ENCODE measurements around the gene OTULINL.

- PRO-cap: unidirectional peak, plus-strand start at chr5:14250289
- RAMPAGE, long total RNA, 4 experiments: no peak in any of the 4 experiments
Observed at GRCh38 chr5:14249985-14250343, 106.8 kb downstream of the TRIO start.

DNA sequence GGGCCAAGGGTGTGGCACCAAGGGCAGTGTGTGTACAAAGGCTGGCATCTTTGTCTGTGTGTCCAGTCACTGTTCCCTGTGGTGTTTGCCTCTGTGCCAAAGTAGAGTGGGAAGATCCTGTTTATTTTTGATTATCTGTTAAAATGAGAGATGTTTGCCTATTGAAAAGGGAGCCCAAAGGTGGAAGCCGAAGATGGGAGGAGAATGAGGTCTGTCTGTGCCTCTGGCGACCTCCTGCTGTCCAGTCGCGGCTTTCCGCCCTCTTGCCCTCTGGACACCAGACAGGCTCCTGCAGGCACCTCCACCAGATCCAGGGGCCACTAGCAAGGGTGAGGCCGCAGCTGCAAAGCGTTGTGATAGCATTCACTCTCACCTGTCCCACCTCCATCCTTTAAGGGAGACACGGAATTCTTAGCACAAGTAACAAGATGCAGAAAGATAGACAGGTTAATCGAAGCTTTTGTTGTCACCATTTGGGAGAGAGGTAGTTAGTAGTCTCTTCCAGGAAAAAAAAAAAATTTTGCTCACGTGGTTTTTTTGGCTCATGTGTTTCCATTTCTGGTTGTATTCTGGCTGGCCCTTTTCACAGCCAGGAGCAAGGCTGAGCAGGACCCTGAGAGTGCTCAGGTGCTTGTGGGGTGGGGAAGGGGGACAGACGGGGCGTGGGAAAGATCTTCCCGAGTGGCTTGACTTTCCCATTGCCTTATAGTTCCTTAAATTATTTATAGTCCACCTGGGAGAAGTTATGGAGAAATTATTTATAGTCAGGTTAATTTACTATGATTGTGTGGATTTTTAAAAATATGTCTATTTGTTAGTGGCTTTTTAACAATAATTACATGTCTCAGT, 114.0 kb downstream of the TRIO start:
- PRO-cap: no peak
- RAMPAGE, long total RNA, 4 experiments: no peak in any of the 4 experiments

GRCh38 chr5:14268052-14268670, 125.0 kb downstream of the TRIO start:
- PRO-cap: unidirectional peak, plus-strand start at chr5:14268606
- RAMPAGE, long total RNA, 4 experiments: no peak in any of the 4 experiments

GRCh38 chr5:14380981-14381606, 200.5 kb upstream of the OTULINL start:
- PRO-cap: no peak
- RAMPAGE, long total RNA, 4 experiments: no peak in any of the 4 experiments

DNA sequence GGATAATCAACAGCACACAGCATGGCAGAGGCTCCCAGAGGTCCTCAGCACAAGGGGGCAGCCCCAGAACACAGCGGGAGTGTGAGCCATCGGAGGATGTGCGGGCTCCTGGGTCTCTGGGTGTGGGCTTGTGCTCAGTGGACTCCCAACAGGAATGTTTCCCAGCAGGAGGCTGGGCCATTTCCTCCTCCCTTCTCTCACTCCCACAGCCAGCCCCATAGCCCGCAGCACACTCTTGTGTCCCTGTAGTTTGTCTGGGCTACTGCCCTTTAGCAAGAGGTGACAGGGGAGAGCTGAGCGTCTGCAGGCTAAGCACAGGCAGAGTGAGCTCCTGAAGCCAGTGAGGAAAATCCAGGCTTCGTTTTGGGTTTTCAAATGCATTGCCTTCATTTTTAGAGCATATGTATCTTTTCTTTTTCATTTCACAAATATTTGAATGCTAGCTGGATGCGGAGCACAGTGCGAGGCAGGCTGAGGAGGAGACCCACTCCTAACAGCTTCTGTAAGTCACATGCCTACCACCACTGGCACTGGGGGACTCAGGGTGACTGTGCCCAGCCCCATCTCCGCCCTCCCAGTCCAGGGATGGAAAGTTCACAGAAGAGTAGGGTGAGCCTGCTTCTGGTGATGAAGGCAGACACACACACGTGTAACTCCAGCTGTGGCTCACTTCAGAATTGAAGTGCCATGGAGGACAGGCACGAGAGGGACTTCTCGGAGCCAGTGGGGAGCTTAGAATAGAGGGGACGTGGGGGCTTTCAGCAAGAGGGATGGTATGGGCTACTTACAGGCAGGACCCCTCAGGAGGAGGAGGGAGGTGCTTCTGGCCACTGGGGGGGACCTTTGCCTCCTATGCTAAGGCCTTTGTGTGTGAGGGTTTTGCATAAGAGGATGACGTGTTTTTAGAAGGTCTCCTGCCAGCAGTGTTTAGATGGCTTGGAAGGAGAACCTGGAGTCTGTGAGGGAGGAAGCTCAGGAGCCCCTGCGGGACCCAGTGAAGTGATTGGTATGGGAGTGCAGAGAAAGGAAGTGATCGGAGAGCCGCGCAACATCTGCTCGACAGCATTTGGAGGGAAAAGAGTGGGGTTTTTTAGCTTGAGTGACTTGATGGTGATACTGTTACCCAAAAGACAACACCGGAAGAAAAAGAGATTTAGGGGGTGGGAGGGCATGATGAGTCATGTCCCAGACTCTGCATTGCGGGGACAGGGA, 163.8 kb upstream of the OTULINL start:
- PRO-cap: no peak
- RAMPAGE, long total RNA, 4 experiments: no peak in any of the 4 experiments

- PRO-cap: no peak
- RAMPAGE, long total RNA, 4 experiments: no peak in any of the 4 experiments
Observed at GRCh38 chr5:14439710-14440119, 141.9 kb upstream of the OTULINL start.

DNA sequence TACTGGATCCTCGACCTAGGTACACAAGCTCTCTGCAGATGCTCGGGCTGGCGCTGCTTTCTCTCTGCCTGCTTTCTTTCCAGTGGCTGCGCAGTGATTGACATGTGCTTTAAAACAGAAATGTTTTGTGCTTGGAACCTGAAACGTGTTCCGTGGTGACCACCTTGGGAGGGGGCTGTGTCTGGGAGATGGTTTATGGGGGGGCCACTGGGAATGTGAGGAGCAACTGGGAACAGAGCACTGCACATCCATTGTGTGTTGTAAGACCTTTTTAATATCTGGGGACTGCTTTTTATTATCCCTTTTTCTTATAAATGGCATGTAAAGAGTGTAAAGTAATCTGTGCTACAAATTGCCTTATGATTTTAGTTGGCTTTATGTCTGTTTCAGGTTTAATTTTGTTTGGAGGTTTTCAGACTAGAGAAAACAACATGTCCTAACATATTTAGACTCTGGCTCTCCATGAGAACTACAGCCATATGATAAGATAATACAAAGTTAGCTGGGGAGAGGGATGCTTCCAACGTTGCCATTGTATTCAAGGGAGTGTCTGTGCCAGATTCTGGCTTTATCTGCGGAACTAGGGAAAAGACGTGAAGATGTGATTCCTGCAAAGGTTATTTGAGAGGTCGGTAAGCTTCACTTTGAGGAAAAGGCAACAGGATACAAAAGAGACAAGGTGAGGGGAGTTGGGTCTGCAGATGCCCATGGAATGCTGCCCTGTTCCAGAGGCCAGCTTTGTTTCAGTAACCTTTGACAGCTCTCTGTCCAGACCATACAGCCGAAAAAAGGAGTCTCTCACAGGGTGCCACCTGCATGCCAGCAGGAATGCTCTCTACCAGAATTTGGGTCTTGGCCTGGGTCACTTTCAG, 140.0 kb upstream of the OTULINL start:
- PRO-cap: no peak
- RAMPAGE, long total RNA, 4 experiments: no peak in any of the 4 experiments

GRCh38 chr5:14445553-14446535, 135.7 kb upstream of the OTULINL start:
- PRO-cap: bidirectional peak, plus-strand start at chr5:14446193, minus-strand start at chr5:14445959
- RAMPAGE, long total RNA, 4 experiments: no peak in any of the 4 experiments

GRCh38 chr5:14448533-14449109, 133.0 kb upstream of the OTULINL start:
- PRO-cap: no peak
- RAMPAGE, long total RNA, 4 experiments: no peak in any of the 4 experiments

DNA sequence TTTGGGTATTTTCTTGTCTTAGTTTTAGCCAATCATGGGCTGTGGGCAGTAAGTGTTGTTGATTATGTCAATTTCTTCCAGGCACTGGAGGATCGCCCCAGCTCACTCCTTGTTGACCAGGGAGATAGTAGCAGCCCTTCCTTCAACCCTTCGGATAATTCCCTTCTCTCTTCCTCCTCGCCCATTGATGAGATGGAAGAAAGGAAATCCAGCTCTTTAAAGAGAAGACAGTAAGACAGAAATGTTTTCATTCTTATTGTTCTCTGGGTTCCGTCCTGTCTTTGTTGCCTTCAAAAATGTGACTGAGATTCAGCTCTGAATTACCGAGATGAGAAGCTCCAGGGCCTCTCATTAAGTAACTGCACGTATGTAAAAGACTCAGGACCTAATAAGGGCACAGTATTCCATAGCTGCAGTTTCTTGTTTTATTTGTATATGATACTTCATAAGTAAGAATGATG, 110.3 kb upstream of the OTULINL start:
- PRO-cap: no peak
- RAMPAGE, long total RNA, 4 experiments: no peak in any of the 4 experiments

GRCh38 chr5:14487574-14488345, 93.8 kb upstream of the OTULINL start:
- PRO-cap: no peak
- RAMPAGE, long total RNA, 4 experiments: no peak in any of the 4 experiments

- PRO-cap: no peak
- RAMPAGE, long total RNA, 4 experiments: no peak in any of the 4 experiments
Observed at GRCh38 chr5:14534672-14535073, 46.9 kb upstream of the OTULINL start.

DNA sequence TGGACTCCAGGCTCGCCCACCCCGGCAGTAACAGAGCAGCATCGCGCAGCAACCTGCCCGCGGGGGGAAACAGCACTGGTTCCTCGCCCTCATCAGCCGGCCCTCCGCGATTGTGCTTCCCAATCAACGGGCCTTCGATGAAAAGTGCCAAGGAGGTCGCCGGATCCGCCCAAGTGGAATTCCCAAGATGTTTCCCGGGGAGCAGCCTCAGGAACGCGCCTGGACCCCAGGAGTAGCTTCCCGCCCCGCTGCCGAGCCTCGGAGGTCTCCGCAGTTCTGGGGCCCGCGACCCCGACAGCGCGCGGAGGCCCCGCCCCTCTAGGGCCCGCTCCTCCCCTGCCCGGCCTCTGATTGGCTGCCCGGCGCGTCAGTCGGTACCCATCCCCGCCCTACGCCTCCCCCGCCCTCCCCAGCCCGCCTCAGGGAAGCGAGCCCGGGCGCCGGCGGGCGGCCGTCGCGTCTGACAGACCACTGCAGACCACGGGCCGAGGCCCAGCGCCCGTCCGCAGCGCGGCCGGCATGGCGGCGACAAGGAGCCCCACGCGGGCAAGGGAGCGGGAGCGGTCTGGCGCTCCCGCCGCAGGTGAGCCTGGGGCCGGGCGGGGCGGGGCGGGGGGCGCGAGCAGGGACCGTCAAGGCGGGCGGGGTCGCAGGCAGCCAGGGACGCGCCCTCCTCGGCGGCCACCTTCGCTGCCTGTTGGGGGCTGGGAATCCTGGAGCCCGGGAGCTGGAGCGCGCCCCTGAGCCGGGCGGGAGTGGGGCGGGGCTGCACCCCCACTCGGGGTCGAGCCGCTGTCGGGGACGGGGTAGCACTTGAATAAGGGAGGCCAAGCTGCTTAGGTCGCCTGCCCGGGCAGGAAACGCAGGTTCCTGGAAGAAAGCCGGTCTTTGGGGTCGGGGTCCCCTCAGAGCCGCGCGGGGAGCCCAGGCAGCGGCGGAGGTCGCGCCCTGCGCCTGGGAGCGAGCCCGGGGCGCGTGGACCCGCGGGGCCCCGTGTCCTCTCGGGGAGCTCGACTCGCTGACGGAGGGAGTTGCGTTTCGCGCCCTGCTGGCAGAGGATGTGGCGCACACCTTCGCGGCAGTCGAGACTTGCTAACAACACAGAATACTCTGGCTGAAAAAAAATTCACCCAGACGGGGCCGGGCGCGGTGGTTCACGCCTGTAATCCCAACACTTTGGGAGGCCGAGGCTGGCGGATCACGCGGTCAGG, at the start of gene OTULINL:
TSS of gene OTULINL (plus strand) at position 417 of the 1,211 bp plus-strand sequence.
- PRO-cap: bidirectional peak, plus-strand start at position 471 of the sequence, minus-strand start at position 296 of the sequence; unidirectional peak, minus-strand start at position 1,065 of the sequence
- RAMPAGE, long total RNA, 4 experiments: no peak in any of the 4 experiments

DNA sequence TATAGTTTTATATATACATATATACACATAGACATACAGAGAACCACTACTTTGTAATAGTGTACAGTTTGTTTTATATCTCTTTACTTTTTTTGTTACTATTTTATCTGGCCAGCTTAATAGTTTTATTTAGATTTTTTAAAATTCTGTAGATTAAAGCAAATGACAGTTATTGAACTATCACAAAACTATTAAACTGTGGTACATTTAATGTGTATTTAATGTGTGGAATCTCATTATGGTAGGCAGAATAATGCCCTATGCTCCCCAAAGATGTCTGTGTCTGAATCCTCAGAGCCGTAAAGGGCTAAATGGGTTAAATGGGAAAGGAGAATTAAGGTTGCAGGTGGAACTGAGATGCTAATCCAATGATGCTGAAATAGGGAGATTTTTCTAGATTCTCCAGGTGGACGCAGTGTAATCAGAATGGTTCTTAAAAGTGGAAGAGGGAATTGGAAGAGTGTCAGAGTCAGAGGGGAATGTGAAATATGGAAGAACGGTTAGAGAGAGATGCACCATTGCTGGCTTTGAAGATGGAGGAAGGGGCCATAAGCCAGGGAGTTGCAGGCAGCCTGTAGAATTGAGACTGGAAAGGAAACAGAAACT, 29.4 kb downstream of the OTULINL start:
- PRO-cap: no peak
- RAMPAGE, long total RNA, 4 experiments: no peak in any of the 4 experiments

DNA sequence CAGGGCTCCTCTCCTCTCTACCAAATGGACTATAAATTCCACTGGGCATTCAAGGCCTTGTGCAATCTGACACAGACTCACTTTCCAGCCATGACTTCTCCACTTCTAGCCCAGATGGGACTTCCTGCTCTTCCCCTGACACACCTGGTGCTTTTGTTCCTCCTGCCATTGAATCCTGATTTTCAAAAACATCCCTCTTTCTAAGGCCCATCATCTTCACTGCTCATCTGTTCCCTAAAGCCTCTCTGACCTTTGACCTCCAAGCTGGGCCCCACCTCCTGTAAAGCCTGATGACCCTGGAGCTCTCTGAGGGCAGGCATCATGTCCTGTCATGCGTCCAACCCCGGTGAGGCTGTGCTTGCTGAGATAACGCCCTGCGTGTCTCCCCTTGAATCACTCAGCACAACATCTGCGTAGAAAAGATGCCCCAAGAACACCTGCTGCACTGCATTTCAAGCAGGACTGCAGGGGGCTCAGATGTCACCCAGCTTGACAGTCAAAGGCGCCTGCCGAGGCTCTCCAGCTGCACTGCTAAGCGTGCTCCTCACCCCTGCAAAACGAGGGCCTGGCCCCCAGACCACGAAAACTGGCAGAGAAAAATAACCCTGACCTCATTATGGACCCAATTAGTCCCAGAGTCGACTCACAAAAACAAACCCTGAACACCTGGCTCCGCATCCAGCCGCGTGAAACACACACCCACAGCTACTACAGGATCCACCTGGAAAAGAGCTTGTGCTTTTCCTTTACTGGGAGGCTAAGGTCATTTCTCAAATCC, 78.0 kb downstream of the OTULIN start:
- PRO-cap: no peak
- RAMPAGE, long total RNA, 4 experiments: no peak in any of the 4 experiments

GRCh38 chr5:14806281-14807044, 65.1 kb downstream of the ANKH start:
- PRO-cap: bidirectional peak, plus-strand start at chr5:14806792, minus-strand start at chr5:14806671
- RAMPAGE, long total RNA, 4 experiments: no peak in any of the 4 experiments

DNA sequence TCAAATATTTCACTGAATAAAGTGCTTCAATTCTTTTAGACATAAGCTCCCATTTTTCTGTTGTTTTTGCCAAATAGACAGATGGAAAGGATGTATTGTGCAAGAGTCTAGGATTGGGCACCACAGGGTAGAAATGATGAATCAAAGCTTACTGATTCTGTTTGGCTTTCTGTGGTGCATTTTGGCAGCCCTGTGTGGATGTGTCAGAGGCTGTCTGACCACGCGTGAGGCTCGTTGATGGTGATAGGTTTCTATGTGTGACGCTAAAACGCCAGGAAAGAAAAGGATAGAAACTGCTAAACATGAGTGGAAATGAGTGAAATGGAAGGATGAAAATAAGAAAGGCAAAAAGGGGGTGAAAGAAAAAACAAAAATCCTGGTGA, 54.6 kb downstream of the ANKH start:
- PRO-cap: no peak
- RAMPAGE, long total RNA, 4 experiments: no peak in any of the 4 experiments

DNA sequence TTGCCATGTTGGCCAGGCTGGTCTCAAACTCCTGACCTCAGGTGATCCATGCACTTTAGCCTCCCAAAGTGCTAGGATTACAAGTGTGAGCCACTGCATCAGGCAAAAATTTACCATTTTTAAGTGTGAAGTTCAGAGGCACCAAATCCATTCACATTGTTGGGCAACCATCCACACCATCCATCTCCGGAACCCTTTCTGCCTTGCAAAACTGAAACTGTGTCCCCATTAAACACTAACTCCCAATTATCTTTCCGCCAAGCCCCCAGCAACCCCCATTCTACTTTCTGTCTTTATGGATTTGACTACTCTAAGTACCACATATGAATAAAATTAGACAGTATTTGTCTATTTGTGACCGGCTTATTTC, 30.1 kb downstream of the ANKH start:
- PRO-cap: no peak
- RAMPAGE, long total RNA, 4 experiments: no peak in any of the 4 experiments

DNA sequence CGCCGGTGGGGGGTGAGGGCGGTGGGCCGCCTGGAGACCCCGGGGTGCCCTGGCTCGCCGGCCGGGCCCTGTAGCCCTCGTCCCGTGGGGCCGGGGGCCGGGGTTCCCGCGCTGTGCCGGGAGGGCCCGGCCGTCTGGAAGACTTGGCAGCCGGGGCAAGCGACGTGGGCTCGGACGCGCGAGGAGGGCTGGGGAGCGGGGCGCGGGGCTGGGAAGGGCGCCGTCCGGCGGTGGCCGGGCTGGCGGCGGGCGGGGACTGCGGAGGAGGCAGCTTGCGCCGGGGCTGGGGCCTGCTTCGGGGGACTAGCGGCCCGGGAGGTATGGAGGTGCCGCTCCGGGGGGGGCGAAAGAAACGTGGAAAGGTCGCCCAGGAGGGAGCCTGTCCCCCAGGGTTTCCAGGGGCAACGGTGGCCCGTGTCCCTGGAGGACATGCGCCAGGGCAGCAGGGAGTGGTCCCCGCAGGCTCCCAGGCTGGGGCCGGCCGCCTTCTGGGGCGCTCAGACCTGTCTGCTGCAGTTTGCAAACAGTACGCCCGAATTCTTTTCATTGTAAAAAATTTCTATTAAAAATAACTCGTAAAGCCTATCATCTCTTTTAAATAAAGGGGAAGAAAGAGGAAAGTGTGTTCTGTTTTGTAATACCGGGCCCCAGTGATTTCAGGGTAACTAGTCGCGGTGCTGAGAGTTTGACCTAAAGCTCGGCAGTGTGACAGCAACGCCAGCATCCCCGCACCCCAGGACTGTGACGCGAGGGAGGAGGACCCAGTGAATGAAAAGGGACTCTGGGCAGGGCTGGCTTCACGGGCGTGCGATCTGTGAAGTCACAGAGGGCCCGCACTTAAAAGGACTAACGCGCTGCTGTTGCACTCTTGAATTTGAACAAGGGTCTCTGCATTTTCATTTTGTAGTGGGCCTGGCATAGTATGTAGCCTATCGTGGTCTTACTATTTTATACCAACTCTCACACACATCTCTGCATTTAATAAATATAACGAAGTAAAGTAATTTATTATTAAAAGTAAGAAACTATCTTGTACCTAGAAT, 841 bp upstream of the ANKH start:
- PRO-cap: bidirectional peak, plus-strand start at position 223 of the sequence, minus-strand start at position 136 of the sequence; bidirectional peak, plus-strand start at position 823 of the sequence, minus-strand start at position 743 of the sequence
- RAMPAGE, long total RNA, 4 experiments: no peak in any of the 4 experiments

DNA sequence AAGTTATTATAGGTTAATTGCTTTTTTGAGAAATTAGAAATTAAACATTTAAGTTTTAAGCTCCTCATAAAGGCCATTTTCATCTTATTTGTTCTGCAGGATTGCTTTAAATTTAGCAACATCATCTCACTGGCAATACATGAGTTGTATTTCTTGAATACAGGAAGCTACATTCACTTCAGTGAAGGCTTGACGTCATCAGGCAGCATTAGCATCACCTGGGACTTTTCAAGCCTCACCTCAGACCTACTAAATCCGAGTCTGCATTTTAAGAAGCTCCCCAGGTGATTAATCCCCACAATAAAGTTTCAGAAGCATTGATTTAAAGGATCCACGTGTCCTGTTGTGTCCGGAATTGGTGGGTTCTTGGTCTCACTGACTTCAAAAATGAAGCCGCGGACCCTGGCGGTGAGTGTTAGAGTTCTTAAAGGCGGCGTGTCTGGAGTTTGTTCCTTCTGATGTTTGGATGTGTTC, 121.1 kb upstream of the ANKH start:
- PRO-cap: no peak
- RAMPAGE, long total RNA, 4 experiments: no peak in any of the 4 experiments